SK-N-DZ (cell line): ENCODE measurements around the genes SSX4B, PORCN, PCSK1N, MAGIX and PPP1R3F.

DNA sequence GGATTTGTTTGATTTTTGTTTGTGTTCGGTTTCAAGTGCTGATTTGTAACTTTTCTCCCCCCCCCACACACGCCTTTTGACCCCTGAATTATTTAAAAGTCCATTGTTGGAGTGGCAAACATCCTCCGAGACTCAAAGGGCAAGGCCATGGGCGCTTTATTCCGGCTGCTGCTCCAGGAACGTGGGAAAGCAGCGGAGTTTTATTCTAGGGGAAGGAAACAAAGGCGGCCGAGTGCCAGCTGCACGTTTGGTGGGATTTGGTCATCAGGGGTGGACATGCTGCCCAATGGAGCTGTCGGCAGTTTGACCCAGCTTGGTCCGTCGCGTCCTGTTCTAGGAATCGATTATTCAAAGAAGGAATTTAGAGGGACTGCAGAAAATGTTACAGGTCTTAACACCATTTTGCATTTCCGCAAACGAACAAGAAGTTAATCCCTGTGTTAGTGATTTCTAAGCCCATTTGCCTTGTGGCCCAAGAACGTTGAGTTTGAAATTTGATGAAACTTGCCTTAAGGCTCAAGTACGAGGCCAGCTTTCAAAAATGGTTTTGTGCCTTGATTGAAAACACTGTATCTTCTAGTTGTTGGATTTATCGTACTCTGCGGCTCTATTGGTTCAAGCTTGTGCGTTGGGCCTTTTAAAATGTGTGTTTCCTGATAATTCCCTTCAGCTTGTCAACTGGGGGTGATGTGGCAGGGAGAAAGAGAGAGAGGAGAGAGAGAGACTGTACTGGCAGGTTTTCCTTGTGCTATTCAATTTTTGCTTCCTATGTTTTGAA lies 625 bp upstream of the ZNF41 start:
RAMPAGE:
- cytosol, long total RNA, result no peak
- nucleus, long total RNA, result no peak

RAMPAGE:
- cytosol, long total RNA, result no peak
- nucleus, long total RNA, result no peak
Observed at GRCh38 chrX:47573308-47573651, 9.0 kb upstream of the TIMP1 start.

DNA sequence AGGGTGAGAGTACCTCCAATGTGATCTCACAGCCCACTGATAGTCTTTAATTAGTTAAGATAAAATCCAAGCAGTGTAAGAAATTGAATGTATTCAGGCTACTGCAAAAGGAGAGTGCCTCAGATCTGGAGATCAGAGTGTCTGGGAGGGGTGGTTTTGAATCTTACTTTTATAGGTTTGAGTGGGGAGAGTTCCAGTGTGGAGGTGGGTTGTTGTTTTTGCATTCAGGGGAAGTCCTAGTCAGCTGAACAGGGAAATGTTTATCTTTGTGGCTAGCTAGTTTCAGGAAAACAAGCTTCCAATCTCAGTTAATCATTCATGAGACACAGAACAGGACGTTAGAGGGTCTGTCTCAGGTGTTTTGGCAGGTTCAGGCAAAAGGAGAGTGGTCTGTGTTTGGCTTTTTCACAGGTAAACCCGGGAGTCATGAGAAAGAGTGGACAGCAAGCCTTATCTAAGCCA lies 26.0 kb downstream of the ZNF81 start:
RAMPAGE:
- cytosol, long total RNA, result no peak
- nucleus, long total RNA, result no peak

GRCh38 chrX:48052898-48053529 lies 18.4 kb downstream of the ZNF630 start:
RAMPAGE:
- cytosol, long total RNA, result no peak
- nucleus, long total RNA, result no peak

DNA sequence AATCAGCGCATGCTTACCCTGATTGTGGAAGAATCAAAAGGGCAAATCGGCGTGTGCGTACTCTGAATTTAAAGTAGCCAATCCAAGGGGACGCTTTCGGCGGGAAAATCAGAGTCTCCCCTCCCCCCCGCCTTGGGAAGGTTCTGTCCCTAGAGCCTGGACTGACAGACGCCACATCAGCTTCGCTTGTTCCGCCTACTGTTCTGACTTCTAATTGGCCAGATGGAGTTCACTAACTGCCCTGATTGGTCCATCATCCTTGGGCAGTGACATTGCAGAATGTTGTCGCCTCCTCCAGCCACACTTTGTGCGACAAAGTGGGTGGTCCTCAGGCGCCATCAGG lies at the start of gene SSX4B:
Gene SSX4B, minus strand, starts transcription at position 116 of the 343 bp plus-strand sequence.
RAMPAGE:
- cytosol, long total RNA, result no peak
- nucleus, long total RNA, result no peak

RAMPAGE:
- cytosol, long total RNA, result start-site peak on the minus strand at chrX:48468296-48468346, 37 and 28 reads in 2 replicates
- nucleus, long total RNA, result no peak
Observed at GRCh38 chrX:48467909-48468668, 2.0 kb downstream of the SLC38A5 start.

DNA sequence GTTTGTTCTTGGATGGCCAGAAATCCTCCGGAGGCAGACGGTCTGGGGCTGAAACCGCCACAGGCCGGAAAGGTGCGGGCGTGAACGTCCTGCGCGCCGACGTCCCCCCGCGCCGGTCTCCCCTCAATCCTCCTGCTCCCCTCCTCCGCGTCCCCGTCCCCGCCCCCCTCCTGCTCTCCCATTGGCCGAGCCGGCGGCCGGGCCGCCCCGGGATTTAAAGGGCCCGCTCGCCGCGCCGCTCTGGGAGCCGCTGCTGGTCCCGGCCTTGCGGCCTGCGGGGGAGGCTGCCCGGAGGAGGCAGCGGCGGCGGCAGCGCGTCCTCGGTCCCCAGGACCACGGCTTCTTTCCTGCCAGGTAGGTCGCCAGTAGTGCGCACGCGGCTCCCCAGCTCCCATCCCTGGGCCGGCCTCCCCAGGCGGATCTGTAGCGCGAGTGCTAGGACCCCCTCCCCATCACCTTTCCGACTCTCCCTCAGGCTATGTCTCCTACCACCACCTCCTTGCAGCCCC lies at the start of gene PORCN:
Gene PORCN, plus strand, starts transcription at position 243 of the 509 bp plus-strand sequence.
RAMPAGE:
- cytosol, long total RNA, result no peak
- nucleus, long total RNA, result no peak

GRCh38 chrX:48509262-48509952 lies 615 bp downstream of the PORCN start:
RAMPAGE:
- cytosol, long total RNA, result no peak
- nucleus, long total RNA, result no peak

DNA sequence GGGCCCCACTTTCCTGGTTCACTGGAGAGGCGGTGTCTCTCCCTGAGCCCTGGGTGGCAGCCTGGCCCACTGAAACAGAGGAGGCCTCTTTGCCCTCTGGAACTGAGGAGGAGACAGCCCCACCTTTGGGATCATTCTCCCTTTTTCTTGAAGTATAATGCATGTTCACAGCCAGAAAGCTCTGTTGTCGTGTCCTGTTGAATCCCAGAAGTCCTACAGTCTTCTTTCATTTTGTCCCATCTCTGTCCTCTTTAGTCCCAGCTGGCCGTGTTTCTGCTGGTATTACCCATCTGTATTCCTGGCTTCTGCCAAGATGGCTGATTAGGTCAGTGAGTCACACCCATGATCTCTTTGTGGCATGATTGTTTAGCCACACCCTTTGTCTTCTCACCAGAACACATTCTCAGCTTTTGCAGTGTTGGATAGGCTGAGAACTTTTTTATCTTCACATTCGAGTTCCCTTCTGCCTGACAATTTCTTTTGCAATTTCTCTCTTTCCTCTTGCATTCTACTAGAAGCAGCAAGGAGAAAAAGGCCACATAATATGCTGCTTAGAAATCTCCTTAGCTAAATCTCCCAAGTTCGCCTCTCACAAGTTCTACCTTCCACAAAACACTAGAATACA lies 7.9 kb upstream of the TBC1D25 start:
RAMPAGE:
- cytosol, long total RNA, result no peak
- nucleus, long total RNA, result no peak

GRCh38 chrX:48648454-48648783 lies 35.2 kb upstream of the WAS start:
RAMPAGE:
- cytosol, long total RNA, result no peak
- nucleus, long total RNA, result no peak

DNA sequence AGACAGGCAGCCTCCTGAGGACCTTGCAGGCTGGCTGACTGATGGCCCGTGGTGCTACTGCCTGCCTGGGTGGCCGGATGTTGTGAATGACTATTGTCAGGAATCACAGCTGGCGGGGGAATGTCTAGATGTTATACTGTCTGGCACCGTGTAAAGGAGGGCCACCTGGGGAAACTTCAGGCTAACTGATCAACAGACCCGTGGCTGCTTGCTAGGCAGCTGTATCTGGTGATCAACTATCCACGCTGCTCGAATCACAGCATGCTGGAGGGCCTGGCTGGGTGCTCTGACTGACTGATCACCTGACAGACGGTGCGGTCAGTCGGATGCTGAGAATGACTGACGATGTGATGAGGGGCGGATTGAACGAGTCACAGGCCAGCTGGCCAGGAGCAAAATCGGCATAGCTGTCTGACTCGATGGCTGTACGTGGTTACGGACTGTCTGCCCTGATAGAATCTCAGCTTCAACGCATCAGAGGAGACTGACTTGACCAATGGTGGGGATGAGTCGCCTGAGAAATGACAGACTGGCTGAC lies 1.1 kb upstream of the SUV39H1 start:
RAMPAGE:
- cytosol, long total RNA, result no peak
- nucleus, long total RNA, result no peak

RAMPAGE:
- cytosol, long total RNA, result no peak
- nucleus, long total RNA, result no peak
Observed at GRCh38 chrX:48720905-48721437, 24.4 kb downstream of the SUV39H1 start.

DNA sequence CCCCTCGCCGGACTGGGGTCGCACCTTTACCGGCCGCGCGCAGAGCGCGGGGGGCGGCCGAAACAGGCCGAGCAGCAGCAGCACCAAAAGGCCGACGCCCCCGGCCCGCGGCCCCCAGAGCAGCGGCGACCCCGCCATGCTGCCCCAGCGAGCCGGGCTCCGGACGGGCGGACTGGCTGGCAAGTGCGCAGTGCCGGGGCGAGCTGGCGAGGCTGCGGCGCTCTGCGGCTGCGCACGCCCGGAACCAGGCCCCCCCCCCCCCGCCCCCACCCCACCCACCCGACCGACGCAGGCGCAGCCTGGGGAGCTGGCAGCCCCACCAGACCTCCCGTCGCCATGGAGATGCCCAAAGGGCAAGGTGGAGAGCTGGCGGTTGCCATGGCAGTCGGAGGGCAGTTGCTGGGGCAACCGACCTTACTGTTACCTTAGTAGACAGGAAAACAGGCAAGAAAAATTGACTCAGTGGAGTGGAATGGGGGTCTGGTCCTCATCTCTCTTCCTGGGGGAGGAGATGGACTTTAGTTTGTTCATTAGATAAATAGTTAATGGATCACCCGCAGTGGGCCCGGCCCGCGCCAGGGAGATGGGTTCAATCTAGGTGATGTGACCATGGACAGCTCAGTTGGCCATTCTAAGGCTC lies at the start of gene PCSK1N:
Gene PCSK1N, minus strand, starts transcription at position 216 of the 640 bp plus-strand sequence.
RAMPAGE:
- cytosol, long total RNA, result no peak
- nucleus, long total RNA, result no peak

DNA sequence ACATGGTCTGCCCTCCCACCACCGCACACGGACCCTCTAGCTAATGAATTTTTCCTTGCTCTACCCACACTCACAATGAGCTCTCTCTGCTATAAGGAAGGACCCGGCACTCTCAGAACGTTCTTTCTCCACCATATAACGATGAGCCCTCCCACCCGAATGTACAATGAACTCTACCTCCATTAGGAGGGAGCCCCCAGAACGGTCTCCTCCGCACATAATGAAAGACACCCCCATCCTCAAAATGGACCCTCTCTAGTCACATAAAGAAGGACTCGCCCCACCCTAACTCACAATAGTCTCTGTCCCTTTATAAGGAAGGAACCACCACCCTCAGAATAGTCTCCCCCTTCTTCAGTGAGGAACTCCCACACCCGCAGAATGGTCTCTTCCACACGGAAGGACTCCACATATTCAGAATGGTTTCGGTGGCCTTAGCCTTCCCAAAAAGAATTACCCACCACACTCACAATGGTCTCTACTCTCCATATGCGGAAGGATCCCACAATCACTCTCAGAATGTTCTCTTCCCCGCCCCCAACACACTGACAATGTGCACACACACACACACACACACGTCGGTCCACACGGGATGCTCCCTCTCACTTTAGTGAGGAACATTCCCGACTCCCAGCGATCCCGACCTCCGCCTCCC lies 456 bp downstream of the SLC35A2 start:
RAMPAGE:
- cytosol, long total RNA, result no peak
- nucleus, long total RNA, result no peak

DNA sequence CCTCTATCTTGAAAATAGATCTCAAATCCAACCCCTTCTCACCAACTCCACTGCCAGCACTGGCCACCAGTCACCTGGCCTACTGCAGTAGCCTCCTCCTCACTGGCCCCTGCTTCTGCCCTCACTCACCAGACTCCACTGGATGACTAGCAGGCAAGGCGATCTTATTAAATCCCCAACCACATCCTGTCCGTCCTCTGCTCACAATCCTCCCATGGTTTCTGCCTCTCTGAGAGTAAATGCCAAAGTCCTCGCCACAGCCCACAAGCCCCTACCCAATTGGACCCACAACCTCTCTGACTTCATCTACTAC lies 5.4 kb upstream of the PIM2 start:
RAMPAGE:
- cytosol, long total RNA, result no peak
- nucleus, long total RNA, result no peak

RAMPAGE:
- cytosol, long total RNA, result no peak
- nucleus, long total RNA, result no peak
Observed at GRCh38 chrX:49122195-49122841, 1.2 kb downstream of the GPKOW start.

GRCh38 chrX:49162519-49163180 lies at the start of gene MAGIX:
Gene MAGIX, plus strand, starts transcription at chrX:49162758.
RAMPAGE:
- cytosol, long total RNA, result no peak
- nucleus, long total RNA, result no peak

RAMPAGE:
- cytosol, long total RNA, result no peak
- nucleus, long total RNA, result no peak
Observed at GRCh38 chrX:49176282-49176875, 4.7 kb downstream of the PLP2 start.

DNA sequence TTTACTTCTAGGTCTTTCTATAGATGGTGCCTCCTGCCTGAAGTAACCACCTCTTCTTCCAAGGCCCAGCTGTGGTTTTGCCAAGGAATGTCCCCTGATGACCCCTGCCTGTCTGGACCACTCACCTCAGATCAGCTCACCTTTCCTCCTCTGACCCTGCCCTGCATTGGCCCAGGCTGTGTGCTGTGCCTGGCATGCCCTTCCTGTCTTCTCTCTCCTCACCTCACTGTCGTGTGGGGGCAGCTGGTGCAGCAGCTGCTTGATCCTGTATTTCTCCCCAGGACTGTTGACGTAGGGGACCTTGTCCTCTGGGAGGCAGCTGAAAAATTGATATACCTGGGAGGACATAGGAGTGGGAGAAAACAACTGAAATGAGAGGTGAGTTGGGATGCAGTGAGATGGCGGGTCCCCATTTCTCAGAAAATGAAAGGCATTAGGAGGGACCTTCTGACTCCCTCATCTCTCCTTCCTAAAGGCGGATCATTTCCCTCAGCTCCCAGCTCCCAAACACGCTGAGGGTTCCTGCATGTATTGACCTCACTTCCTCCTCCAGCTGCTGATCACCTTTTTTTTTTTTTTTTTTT lies 6.6 kb downstream of the PRICKLE3 start:
RAMPAGE:
- cytosol, long total RNA, result no peak
- nucleus, long total RNA, result no peak

RAMPAGE:
- cytosol, long total RNA, result no peak
- nucleus, long total RNA, result no peak
Observed at GRCh38 chrX:49269520-49270234, at the start of gene PPP1R3F. Gene PPP1R3F, plus strand, starts transcription at chrX:49269793.